ENCODE results near the gene GJA1.

GRCh38 chr6:119250506-119250971 lies 99.0 kb downstream of the MAN1A1 start:
- PRO-cap: no peak

- PRO-cap: no peak
Measured at GRCh38 chr6:119273437-119273903, 76.1 kb downstream of the MAN1A1 start.

- PRO-cap: no peak
Measured at GRCh38 chr6:119342907-119343928, 6.3 kb downstream of the MAN1A1 start.

DNA sequence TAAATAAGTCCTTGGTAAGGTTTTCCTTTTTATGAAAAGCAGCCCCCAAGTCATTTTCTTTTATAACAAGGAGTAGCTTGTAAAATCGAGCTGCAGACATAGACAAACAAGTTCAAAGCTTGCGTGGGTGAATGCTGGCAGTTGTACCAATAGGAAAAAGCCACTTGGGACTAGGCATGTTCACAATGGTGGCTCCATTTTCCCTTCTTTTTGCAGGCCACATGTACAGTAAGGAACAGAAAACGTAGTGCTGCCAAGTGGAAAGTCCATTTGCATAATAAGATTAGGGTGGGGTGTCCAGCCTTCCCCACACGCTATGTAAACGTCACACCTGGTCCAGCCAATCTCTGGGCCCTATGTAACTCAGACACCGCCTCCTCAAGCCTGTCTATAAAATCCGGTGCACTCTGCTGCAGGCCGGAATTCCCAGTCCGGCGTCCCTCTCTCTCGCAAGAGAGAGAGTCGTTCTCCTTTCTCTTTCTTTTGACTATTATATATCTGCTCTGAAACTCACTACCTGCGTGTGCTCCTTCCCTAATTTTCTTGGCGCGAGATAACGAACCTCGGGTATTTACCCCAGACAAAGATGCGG lies 217.2 kb upstream of the MAN1A1 start:
- PRO-cap: no peak

- PRO-cap: no peak
Measured at GRCh38 chr6:119614307-119614561, 264.7 kb upstream of the MAN1A1 start.

- PRO-cap: no peak
Measured at GRCh38 chr6:119830283-119831353, 481.1 kb upstream of the MAN1A1 start.

DNA sequence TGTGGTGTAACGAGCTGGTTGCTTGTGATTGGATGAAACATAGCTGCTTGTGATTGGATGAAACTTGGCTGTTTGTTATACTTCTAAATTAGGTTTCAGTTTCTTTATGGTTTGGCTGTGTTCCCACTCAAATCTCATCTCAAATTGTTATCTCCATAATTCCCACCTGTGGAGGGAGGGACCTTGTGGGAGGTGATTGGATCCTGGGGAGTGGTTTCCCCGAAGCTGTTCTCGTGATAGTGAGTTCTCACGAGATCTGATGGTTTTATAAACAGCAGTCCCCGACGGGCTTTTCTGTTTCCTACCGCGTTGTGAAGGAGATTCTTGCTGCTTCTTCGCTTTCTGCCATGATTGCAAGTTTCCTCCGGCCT lies 655.9 kb upstream of the MAN1A1 start:
- PRO-cap: no peak

- PRO-cap: no peak
Measured at GRCh38 chr6:121435392-121436026, at the start of gene GJA1. Gene GJA1, plus strand, starts transcription at chr6:121435646.

DNA sequence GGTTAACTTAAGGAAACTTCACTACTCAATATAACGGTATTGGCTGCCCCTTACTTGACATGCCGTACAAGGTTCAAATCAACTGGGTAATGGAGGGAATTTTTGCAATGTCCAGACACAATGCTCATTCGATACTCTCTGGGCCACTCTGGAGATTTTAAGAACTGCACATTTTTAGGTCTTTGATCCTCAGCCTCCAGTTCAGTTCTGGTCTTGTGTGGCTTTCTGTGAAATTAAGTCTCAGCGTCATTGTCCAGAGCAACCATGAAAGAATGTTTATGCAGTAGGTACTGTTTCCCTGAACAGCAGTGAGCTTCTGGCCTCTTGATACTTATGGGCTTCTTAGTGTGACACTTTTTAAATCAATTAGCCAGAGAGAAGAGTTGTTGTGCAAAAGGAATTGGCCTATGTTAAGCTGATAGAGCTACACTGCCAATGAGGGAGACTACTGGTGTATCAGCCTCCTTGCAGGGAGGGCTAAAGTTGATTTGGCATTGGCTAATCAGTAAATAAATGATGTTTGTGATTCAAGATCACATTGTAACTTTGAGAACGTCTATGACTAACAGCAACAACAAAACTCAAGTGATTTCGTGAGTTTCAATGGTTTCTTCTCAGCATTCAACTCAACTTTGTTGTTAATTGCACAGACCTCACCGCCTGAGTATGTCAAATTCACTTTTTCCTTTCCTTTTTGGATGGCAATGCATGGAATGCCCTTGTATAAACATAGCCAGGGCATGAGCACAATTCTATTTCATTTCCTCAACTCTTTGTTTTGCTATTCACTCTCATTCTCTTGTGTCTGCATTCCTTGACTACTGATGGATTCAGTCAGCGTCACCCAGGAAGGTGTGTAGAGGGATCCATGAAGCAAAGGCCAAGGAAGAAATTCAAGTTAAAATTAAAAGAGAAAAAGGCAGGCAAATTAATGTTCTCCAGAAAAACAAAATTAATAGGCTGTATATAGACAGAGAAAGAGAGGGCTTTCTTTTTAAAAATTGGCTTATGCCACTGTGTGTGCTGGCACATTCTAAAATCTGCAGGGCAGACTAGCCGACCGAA lies 85.2 kb downstream of the GJA1 start:
- PRO-cap: no peak

DNA sequence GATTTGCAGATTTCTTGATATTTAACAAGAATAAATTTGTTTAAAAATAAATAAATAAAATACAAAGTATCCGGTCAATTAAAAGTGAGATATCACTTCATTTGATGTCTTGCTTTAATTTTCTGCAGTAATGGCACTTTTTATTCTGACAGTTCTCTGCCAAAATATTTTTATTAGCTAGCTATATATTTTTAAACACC lies 342.0 kb downstream of the GJA1 start:
- PRO-cap: no peak

- PRO-cap: no peak
Measured at GRCh38 chr6:121856480-121856906, 421.0 kb downstream of the GJA1 start.

DNA sequence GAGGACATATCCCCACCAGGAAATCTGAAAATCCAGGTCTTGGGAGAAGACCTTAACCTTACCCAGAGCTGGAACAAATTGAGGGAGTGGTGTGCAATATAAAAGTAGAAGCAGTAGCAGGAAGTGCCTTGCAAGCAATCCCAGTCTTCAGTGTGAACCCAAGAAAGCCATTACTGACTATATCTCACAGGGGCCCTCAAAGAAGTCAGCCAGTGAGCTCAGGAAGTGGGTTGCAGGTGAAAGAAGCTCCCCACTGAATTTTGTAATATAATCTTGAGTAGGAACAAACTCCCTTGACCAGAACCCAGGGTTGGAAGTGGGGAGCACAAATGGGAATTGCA lies 41.8 kb upstream of the PKIB start:
- PRO-cap: bidirectional peak, plus-strand start at position 150 of the sequence, minus-strand start at position 154 of the sequence

GRCh38 chr6:122610610-122611238 lies 519 bp downstream of the PKIB start:
- PRO-cap: bidirectional peak, plus-strand start at chr6:122610924, minus-strand start at chr6:122610893

- PRO-cap: no peak
Measured at GRCh38 chr6:122753555-122754064, 25.9 kb upstream of the FABP7 start.

DNA sequence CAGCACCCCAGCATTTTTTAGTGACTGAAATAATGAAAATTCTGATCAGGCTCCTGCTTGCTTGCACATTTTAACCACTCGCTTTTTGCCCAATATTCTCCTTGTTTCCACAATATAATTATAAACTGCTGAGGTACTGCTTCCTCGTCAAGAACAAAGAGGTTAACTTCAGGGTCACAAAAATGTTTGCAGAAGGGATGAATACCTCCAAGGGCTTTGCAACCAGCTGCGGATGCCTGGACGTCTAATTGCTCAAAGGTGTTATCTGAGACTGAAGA lies 506 bp upstream of the SMPDL3A start:
- PRO-cap: unidirectional peak, plus-strand start at position 191 of the sequence

DNA sequence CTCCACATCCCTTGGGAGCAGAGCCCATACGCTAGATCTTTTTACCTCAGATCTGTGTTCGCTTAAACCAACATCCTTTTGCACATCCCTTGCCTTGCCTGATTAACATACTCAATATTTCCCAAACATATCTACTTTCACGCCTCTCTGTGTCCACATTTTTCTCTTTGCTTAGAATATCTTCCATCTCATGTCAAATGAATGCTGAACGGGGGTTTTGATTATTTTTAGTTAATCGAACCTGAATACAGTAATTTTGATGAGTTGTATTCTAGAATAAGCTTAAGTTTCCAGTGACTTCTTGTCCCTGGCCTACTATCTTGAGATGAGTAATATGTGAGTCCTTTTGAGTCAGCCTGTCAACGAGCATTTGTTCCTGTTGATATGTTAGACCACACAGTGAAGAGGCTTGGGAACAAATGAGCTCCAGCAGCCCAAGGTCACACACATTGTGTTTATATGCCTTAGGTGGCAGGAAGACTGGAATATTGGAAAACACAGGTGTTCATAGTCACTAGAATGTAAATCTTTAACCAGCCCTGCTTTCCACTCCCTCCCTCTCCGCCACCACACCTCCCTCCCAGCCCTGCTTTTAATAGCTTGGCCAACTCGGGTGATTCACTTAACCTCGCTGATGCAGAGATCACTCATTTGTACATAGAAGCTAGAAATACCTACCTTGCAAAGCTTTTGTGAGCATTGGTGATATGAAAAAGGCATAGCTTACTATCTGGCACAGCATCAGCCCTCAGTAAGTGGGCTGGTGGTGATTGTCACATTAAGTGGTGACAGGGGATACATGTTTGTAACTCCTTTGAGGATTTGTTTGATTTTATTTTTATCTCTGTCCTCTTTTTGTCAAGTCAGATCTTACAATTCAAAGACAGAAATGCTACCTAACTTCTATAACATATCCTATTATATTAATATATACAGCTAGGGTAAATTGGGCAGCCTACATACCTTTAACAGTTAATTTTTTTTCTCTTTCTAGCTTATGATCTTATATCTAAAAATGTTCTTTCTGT lies 9.2 kb downstream of the SMPDL3A start:
- PRO-cap: bidirectional peak, plus-strand start at position 621 of the sequence, minus-strand start at position 322 of the sequence

- PRO-cap: no peak
Measured at GRCh38 chr6:123570732-123571231, 66.0 kb downstream of the TRDN start.

DNA sequence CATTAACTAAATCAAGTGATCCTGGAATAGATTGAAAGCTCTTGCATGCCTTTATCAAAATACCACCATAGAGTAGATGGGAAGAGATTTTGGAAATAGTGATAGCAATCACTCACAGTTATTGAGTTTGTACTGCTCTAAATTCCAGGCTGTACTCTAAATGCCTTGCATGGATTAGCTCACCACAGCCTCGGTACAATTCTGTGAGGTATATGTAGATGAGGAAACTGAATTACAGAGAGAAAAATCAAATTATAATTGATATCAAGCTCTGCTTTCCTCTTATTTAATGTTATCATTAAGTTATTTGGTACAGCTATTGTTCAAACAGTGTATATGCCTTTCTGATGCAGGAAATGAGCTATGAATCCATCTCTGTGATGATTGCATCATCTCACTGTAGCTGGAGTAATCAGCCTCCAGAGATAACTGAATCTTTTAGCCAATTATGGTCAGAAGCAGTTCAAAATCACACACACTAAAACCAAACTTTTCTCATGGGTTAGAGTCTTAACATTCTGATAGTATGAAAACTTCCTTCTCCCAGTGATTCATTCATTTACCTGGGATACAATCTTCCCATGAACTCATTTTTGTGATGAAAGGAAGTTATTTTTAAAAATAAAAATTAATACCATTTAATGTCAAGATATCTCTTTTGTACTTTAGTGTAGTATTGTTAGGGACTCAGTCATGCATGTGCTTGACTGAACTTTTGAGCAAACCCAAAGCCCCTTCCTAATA lies 52.1 kb downstream of the RNF217 start:
- PRO-cap: no peak

- PRO-cap: no peak
Measured at GRCh38 chr6:125082629-125083413, 70.8 kb upstream of the TPD52L1 start.

DNA sequence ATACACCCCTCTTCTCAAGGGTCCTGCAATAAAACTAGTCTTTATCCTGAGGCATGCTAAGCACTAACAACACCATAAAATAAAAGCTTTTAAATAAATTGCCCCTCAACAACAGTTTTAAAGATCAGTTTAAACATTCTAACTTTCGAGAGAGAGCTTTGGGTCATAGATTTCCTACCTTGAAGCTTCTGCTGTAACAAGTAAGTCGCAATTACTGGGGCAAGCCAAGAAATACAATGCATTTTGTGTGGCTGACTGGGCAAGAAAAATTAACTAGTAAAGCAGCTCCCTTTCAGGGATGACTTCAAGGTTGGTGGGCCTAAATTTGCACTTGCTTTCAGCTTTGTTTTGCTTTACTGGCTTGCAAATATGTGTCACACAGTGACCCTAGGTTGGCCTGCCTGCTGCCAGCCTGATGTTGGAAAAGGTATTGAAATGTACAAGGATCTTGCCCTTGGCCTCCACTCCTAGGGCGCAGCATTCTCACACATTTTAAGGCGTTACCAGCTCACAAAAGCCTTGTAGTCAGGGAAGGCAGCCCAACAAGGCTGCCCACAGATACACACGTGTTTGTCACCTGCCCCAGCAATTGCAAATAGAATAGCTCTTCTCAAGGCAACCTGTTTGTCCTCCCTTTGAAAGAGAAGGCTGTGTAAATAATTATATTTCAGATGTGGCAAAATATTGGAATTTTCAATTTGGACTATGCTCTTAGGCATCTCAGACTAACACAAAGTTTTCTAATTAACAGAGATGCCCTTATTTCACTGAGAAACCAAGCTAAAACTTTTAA lies 3.8 kb upstream of the HEY2 start:
- PRO-cap: no peak

Data from left colon (tissue), 1 donor.